Measurements from ENCODE around the gene SMYD3.

DNA sequence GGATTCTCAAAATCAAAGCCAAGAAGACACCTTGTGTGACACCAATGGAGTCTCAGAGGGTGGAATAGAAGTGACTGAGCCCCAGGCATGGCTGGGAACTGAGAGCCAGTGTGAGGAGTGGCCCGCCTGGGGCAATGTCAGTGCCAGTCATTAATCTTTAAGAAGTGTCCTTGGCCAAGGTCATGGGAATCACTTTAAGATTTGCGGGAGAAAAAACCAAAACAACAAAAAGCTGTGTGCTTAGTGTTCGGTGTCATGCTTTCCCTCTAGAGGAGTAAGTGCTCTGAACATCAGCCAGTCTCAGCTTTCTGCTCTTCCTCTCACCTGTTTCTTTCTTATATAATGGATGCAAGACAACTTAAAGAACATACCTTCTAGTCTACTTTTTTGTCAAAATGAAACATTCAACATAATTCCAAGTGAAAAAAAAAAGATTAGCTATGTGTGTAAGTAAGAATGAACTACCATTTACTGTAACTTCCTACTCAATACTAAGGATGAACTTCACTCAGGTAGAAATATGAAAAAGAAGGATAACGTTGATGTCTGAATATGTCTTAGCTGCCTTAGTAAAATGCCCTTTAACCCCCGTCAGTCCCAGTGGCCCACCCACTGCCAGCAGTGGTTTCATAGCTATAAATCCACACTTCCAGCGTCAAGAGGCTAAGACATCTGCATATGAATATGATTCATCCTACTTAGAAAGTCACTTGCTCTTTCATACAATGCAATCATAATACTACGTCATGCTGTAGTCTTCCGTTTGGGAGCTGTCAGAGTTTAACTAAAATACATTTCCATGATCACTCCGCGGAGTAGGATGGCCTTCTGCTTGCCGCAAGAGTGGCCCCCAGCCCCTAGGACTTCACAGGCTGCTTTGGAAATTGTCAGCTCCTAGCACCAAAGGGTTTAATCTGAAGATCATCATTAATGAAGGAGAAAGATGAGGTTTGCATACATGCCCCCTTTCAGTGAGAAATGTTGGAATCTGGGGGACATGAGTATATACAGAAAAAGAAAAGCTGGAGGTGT lies 247.2 kb downstream of the SDCCAG8 start:
- PRO-cap, result no peak

DNA sequence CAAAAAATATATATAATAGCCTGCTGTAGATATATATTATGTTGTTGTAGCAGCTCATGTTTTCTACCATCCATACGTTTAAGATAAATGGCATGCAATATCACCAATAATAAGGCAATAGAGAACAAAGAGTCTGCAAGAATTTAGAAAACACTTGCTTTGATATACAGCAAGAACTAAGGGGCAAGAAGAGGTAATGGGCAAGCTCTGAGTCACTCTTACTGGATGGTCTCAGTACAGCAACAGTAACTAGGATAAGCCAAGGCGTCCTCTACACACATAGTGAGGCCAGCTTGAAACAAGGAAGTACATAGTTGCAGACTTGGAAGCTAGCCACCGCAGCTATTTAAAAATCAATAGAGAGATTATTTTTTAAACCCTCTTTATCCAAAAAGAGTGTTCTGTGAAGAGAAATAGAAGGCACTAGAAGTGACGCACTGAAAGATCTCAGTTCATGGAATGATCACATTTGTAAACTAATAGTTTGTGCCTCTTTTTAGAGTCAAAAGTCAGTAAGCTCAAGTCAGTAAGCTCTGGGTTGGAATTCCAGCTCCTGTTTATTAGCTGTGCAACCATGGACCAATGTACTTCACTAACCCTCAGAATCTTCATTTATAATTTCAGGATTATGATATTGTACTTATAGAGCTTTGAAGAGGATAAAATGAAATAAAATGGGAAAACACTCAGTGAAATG lies 118.7 kb downstream of the AKT3 start:
- PRO-cap, result no peak

GRCh38 chr1:243805111-243806441 lies 44.5 kb downstream of the AKT3 start:
- PRO-cap, result no peak

- PRO-cap, result unidirectional peak, plus-strand start at chr1:244302009
These were observed 50.6 kb upstream of the C1orf100 start for GRCh38 chr1:244301847-244302267.

GRCh38 chr1:244311736-244312408 lies 40.6 kb upstream of the C1orf100 start:
- PRO-cap, result no peak

GRCh38 chr1:244326627-244327231 lies 25.7 kb upstream of the C1orf100 start:
- PRO-cap, result no peak

GRCh38 chr1:244437416-244438102 lies 14.2 kb downstream of the ADSS2 start:
- PRO-cap, result no peak

DNA sequence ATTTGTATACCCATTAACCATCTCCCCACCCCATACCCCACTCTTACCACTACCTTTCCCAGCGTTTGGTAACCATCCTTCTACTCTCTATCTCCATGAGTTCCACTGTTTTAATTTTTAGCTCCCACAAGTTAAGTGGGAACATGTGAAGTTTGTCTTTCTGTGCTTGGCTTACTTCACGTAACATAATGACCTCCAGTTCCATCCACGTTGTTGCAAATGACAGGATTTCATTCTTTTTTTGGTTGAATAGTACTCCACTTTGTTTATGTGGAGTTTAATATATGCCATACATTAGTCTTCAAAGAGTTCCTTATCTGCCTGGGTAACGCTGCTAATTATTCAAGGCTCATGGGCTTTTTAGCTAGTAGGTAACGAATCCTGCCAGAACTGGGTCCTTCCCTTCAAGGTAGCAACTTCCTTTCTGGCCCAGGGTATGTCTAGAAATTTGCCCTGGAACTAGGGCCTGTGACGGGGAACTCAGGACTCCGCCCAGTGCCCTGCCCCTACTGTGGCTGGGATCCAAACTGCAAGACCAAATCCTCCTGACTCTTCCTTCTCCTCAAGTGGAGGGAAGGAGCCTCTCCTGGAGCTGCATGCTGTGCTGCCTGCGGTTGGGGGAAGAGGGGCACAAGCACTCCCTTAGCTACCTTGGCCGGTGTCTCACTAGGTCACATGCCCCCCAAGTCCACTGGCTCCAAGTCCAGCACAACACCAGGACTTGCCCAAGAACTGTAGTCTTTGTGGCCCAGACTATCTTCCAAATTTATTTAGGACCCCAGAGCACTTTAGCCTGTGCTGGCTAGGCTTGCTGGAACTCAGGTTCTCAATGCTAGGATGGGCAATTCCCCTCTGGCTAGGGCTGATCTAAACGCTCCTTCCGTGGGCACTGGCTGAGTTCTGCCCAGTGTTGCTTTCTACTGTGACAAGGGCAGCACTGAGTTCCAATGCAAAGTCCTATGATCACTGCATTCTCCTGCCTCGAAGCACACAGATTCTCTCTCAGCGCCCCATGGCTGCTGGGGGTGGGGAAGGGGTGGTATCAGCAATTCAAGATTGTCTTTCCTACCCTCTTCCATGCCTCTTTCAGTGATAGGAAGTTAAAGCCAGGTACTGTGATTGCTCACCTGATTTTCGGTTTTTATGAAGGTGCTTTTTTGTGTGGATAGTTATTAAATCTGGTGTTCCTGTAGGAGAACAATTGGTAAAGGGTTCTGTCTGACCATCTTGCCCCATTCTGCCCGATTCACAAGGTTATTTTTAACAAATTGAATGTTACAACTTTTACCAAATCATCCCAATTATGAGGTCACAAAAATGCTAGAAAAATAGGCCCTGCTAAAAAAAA lies 12.2 kb downstream of the ADSS2 start:
- PRO-cap, result no peak

GRCh38 chr1:244839717-244839903 lies 4.2 kb downstream of the COX20 start:
- PRO-cap, result no peak

DNA sequence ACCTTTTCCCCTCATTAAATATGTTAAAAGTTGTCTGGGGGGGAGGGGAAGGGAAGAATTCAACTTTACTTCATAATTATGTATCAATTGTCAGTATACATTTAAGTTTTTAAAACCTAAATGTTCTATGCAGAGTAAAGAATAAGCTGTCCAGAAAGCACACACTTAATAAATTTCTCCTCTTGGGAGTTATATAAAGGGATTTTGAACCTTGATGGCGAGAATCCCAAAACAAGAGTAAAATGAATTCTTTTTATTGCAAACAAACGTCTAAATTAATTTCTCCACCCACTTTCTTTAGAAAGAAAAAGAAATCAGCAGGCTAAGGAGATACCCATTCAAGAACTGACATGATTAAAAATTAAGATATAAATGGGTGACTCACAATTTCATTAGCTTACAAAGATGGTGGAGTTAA lies 11.2 kb downstream of the HNRNPU start:
- PRO-cap, result no peak

- PRO-cap, result no peak
These were observed 4.0 kb downstream of the HNRNPU start for GRCh38 chr1:244860191-244860939.

DNA sequence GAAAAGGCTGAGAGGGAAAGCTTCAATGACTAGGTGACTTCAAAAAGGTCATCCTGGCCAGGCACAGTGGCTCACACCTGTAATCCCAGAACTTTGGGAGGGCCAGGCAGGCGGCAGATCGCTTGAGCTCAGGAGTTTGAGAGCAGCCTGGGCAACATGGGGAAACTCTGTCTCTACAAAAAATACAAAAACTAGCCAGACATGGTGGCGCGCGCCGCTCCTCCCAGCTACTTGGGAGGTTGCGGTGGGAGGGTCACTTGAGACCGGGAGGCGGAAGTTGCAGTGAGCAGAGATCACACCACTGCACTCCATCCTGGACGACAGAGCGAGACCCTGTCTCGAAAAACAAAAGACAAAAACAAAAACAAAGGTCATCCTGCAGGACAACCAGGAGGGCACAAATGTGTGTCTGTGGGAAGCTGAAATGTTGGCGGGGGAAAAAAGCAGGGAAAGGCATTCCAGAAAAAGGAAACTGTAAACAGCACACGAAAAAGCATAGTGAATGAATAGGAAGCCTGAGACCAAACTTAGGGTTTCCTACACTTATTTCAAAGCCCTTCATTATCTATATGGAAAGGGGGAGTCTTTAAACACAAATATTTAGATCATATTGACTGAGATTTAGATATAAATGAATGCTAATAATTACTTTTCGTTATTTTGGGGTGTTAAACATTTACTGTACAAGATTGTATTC lies 988 bp upstream of the EFCAB2 start:
- PRO-cap, result no peak

- PRO-cap, result no peak
These were observed 69.3 kb upstream of the KIF26B start for GRCh38 chr1:245085422-245086034.

DNA sequence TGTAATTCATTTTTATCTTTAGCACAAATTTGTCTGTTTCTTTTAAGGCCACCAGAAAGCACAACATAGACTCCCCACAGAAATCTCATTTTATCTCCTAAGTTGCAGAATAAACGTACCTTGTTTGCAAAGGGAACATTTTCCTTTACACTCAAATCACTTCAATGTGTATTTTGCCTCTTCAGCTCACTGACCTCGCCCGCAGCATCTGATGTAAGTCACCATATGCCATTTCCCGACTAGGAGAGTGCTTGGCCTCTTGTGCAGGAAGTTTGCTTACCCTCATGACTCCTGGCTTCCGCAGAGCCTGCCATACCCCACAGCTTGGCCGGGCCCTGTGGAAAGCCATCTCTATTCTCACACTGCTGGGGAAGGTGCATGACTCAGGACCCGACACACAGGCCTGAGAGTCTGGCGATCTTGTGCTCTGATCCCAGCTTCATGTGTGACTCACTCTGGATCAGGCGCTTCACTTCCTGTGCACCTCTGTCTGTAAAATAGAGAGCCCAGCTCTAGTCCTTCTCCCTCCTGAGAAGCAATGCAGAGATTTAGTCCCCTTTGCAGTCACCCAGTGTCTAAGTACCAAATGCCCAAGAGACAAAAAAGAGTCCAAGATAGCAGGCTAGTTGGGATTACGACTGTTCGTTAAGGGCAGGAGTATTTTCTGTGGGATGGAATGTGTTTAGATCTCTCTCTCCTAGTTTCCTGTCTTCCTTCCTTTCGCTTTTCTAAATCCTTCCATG lies 63.0 kb upstream of the KIF26B start:
- PRO-cap, result no peak

GRCh38 chr1:245807403-245807782 lies 652.6 kb downstream of the KIF26B start:
- PRO-cap, result no peak

GRCh38 chr1:246116939-246118043 lies 389.8 kb downstream of the SMYD3 start:
- PRO-cap, result unidirectional peak, minus-strand start at chr1:246117321; unidirectional peak, minus-strand start at chr1:246117568; unidirectional peak, minus-strand start at chr1:246117643

GRCh38 chr1:246188071-246188488 lies 319.0 kb downstream of the SMYD3 start:
- PRO-cap, result no peak

- PRO-cap, result no peak
These were observed 303.6 kb downstream of the SMYD3 start for GRCh38 chr1:246203482-246203948.

GRCh38 chr1:246324632-246325307 lies 182.3 kb downstream of the SMYD3 start:
- PRO-cap, result no peak

DNA sequence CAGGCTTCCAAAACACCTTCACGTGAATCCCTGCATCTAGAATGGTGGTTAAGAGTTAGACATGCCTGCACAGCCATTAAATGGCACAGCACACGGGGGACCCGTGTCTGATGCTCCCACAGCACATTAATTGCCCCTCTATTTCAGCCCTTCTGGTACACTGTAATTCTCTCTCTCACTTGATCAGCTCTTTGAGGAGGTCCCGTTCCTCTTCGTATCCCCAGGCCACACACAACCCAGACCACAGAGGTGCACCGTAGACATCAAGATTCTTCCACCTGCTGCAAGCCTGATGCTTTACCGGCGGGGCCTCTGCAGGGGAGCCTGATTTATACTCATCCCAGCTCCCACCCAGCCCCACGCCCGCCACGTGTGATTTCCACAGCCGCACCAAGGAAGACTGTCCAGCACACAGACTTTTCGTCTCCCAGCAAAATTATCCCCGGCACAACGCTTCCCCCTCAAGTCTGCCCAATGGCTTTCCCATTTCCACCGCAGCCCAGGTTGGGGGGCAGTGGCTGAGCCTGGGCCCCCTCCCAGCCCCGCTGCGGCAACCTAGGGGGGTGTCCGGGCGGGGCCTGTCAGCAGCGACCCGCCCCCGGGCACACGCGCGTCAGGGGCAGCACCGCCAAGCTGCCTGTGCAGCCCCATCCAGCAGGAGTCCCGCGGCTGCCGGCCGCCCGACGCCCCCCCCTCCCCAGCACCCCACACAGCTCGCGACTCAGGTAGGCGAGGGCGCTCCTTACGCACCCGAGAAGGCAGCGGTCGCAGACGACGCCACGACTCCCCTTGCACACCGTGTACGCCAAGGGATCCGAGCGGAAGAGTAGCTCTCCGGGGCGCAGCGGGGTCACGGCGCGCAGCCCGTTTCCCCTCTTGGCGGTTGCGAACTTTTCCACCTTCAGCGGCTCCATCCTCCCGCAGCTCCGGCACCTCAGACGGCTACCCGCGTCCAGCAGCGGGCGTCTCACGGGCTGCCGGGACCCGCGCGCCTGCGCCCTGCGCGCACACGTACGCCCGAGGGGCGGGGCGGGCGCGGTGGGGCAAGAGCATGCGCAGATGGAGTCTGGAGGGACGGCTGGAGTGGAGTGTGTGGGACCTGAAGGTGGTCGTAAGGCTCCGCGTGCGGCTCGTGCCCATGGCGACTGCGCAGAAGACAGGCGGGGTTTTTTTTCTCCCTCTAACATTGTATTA lies at the start of gene SMYD3:
Gene SMYD3 (minus strand): TSS at position 976 of the 1,194 bp plus-strand sequence.
- PRO-cap, result unidirectional peak, plus-strand start at position 640 of the sequence; bidirectional peak, plus-strand start at position 1,058 of the sequence, minus-strand start at position 969 of the sequence